ENCODE measurements around a stretch of chr22.

DNA sequence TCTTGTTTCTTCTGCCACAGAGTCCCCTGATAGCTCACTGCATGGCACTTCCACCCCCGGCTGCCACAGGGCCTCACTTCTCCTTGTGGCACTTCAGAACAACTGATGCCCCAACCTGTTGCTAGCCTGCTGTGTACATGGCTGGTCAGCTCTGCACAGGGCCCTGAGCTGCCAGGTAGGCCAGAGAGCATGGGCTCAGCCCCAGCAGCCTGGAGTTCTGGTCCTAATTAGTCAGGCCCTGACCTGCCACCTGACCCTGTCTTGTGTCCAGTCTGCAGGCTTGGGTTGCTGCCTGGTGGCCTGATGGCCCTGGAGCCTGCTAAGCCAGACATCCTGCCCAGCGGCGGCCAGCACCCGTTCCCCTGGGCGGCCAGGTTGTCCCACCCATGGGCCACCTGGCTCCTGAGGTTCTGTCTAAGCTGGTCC, 2.9 kb upstream of the CERK start:
- PRO-cap: no peak

DNA sequence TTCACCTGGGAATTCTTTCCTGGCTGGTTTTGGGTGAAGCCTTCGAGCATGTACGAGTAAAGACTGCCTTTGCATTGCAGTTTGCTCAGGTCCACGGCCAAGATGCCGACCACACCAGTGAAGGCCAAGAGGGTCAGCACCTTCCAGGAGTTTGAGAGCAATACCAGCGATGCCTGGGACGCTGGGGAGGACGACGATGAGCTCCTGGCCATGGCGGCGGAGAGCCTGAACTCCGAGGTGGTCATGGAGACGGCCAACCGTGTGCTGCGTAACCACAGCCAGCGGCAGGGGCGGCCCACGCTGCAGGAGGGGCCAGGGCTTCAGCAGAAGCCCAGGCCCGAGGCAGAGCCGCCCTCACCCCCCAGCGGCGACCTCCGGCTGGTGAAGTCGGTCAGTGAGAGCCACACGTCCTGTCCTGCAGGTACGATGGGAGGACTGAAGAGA, 31.0 kb downstream of the TBC1D22A start:
- PRO-cap: no peak

DNA sequence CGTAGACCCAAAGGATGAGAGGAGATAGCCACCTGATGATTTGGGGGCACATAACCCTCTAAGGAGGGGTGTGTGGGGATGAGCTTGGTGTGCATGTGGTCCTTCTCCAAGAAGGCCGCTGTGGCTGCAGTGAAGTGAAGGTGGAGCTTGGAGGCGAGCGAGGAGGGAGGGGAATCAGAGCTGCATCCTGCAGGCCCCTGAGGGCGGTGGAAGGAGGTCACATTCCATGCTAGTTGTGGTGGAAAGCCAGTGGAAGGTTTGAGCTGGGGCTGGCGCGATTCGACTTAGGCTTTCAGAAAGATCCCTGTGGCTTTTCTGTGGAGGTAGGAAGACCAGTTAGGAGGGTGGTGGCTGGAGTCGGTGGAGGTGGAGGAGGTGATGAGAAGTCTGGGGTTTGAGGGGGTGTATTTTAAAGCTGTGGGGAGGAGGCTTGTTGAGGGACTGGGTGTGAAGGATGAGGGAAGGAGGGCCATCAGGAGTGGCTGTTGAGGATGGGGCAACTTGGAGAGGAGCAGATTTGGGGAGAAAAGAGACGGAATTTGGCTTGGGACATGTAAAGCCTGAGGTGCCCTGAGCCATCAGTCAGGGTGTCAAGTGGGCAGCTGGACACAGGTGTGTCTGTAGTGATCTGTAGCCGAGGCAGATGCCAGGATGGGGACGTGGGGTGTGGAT, 62.0 kb downstream of the TBC1D22A start:
- PRO-cap: no peak

GRCh38 chr22:46940456-46941081, 178.1 kb downstream of the TBC1D22A start:
- PRO-cap: no peak

DNA sequence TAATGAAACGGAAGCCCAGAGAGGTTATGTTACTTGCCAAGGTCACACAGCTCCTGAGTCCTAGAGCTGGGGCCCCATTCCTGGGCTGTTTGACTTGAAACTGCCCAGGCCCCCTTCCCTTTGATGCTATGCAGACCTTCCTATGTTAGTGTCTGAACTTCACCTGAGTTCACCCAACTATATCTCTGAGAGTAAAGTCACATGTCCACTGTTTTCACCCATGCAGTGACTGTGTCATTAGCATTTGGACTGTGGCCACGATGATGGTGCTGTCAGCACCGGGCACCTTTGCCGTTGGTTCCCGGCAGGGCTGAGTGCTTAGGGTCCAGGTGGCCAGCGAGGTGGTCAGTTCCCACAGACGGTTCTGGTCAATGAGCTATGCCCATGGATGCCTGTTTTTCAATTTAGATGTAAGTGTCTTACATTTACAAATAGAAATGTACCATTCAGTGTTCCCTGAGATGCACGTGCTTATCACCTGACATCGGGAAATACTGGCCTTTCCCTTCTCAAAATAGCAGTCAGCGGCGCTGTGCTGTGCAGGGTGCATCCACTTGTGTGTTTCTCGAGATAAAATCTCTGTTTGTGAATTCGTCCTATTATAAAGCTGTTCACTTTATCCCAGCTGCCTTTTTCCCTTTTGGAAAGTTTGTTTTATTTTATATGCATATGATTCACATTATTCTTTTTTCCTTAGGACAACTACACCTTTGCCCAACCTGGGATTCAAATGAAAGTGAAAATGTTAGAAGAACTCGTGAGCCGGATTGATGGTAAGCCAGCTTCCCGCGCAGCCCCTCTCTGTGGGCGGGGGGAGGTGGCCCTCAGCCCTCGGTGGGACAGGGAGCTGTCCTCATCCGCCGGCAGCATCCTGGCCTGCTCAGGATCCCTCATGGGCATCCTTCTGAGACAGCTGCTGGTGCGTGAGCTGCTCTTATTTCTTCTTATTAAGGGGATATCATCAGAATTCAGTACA, 234.8 kb downstream of the TBC1D22A start:
- PRO-cap: no peak

DNA sequence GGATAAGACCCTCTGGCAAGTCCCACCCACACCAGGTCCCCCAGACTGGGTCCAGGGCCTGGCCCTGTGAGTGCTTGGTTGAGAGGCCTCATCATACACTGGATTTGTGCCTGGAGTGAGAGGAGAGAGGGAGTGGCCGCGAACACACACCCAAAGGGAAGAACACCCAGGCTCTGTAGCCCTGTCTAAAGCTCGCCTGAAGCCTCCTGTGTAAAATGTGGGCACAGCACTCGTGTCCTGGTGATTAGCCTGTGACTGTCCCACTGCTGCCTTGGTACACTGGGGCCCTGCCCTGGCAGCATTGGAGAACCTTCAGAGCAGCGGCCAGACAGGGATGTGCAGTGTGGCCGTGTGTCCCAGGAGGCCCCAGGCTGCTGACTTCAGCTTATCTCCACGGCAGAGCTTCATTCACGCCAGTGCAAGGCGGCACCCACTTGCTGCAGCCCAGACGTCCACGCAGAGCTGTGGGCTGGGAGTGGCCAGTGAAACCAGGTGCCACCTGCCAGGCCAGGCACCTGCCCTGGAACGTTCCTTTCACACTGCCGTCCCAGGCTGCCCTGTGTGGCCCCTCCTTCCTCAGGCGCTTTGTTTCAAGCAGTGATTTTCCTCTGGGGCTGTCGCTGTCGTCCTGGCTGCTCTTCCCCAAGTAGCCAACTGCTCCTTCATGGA, 270.1 kb downstream of the TBC1D22A start:
- PRO-cap: no peak

GRCh38 chr22:47043684-47044163, 281.3 kb downstream of the TBC1D22A start:
- PRO-cap: no peak

- PRO-cap: no peak
Measured at GRCh38 chr22:47158149-47159101, 396.0 kb downstream of the TBC1D22A start.

GRCh38 chr22:47162332-47162800, 399.9 kb downstream of the TBC1D22A start:
- PRO-cap: no peak

DNA sequence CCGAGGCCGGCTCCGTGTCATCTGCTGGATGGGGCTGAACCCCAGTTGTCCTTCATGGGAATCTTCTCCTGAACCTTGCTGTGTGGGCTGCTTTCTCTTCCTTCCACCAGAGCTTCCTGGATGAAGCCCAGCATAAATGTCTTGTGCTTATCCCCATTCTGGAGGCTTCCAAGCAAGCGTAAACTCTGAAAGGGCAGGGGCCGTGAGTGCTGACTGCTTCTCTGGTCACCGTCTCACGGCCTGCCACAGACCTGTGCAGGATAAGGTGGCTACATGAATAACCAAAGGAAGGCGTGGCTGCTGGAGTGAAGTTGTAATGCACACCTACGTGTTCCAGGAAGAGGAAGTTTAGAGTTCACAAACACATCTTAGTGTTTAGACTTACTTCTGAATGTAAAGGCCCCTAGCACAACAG, 724.4 kb downstream of the TBC1D22A start:
- PRO-cap: no peak

DNA sequence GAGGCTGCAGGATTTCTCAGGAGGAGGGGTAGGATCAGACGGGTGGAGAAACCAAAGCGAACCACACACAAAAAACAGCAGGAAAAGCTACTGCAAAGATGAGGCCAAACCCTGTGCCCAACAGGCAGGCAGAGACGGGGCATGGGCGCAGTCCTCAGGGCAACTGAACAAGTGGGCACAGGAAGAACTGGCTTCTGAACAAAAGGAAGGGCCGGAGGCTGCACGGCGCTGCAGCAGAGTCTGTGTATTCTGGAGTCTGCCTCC, 701.0 kb upstream of the TAFA5 start:
- PRO-cap: unidirectional peak, plus-strand start at position 201 of the sequence

DNA sequence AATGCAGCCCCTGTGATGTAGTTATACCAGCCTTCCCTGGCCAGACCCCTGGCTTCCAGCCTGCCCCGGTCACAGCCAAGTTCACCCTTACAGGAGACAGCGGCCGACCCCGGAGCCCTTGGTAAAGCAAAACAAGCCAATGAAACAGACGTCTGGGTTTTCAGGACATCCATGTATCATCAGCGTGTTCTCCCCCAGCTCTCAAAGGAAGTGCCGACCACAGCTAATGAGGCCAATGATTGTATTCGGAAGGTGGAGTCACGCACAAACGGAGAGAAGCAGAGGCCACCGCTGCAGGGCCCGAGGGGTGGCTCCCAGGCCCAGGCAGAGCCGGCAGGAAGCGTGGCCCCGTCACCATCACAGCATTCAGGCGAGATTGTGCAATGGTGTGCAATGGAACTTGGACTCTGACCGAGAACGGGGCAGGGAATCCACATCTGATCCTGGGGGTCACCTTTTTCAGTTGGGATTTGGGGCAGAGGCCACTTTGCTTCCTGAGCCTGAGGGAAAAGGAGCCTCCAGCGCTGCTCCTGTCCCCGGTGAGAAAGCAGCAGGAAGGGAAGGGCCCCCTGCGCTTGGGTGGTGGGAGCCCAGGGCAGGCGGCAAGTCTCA, 92.6 kb upstream of the TAFA5 start:
- PRO-cap: no peak

- PRO-cap: no peak
Measured at GRCh38 chr22:48478002-48478655, 11.2 kb upstream of the TAFA5 start.

- PRO-cap: no peak
Measured at GRCh38 chr22:48536651-48537728, 47.6 kb downstream of the TAFA5 start.

GRCh38 chr22:48692793-48693494, 203.6 kb downstream of the TAFA5 start:
- PRO-cap: no peak

DNA sequence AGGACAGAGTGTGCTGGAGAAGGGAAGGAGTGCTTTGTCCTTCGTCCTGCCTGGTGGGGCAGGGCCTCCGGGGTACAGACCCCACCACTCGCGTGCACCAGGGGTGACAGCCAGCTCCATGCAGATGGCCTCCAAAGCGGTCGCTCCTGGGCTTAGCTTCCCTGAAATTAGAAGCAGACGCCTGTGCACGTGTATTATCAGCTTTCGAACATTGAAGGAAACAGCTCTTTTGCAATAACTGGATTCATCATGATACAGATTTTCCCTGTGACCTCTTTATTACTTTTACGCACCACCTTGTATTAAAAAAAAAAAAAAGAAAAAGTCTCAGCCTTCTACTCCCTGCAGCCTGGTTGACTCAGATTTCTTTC, 378.6 kb downstream of the TAFA5 start:
- PRO-cap: no peak

GRCh38 chr22:48882822-48883216, 393.5 kb downstream of the TAFA5 start:
- PRO-cap: no peak

- PRO-cap: no peak
Measured at GRCh38 chr22:49450167-49450644, 377.5 kb downstream of the BRD1 start.

DNA sequence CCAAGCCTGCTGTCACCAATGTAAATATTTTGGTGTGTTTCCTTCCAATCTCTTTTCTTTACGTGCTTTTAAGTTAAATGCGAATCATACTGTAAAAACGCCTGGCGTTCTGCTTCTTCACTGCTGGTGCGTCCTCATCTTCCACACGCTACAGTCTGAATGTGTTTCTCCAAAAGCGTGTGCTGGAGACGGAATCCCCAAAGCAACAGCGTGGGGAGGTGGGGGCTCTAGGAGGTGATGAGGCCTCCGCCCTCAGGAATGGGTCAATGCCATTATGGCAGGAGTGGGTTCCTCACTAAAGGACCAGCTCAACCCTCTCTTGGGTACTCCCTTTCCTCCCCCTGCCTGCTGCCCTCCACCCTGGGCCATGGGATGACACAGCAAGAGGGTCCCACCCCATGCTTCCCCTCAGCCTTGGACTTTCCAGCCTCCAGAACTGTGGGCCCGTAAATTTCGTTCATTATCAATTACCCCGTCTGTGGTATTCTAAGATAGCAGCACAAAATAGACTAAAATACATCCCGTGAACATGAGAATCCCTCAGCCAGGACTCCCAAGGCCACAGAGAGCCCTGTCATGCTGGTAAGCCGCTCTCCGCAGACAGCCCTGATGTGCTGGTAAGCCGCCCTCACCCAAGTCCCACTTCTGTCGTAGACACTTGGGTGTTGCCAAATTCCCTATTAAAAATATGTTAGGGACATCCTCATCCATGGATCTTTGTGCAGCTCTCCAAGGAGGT, 220.5 kb downstream of the BRD1 start:
- PRO-cap: no peak

- PRO-cap: no peak
Measured at GRCh38 chr22:49650985-49651368, 176.7 kb downstream of the BRD1 start.

Measured in anterior vena cava (tissue), 1 donor.